Endometrial microvascular endothelial cells (primary cell): ENCODE measurements around a stretch of chr11.

DNA sequence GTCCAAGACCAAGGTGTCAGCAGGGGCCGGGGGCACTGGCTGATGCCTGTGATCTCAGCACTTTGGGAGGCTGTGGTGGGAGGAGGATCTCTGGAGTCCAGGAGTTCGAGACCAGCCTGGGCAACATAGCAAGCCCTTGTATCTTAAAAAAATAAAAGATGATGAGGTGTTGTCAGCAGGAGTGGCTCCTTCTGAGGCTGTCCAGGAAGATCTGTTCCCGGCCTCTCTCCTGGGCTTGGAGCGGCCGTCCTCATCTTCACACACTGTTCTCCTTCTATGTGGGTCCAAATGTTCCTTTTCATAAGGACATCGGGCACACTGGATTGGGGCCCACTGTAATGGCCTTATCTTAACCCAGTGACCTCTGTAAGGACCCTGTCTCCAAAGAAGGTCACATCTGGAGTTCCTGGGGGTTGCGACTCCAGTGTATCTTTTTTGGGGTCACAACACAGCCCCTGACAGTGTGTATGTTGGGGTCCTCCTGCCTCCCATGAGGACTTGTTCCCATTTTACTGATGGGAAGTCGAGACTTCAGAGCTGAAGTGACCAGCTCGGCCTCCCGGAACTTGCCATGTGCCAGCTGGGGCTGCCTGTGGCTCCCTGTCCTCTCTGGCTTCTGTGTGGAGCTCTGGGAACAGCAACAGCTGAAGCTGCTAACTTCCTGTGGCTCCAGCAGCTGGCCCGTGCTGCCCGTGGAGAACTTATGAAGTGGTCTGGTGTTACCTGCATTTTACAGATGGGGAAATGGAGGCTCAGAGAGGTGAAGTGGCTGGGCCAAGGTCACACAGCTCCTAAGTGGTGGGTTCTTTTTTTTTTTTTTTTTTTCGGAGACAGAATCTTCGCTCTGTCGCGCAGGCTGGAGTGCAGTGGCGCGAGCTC is 7.6 kb downstream of the TCIRG1 start:
- RAMPAGE, long total RNA, result no peak

- RAMPAGE, long total RNA, result no peak
These were observed 22.8 kb downstream of the TCIRG1 start for GRCh38 chr11:68061388-68062294.

DNA sequence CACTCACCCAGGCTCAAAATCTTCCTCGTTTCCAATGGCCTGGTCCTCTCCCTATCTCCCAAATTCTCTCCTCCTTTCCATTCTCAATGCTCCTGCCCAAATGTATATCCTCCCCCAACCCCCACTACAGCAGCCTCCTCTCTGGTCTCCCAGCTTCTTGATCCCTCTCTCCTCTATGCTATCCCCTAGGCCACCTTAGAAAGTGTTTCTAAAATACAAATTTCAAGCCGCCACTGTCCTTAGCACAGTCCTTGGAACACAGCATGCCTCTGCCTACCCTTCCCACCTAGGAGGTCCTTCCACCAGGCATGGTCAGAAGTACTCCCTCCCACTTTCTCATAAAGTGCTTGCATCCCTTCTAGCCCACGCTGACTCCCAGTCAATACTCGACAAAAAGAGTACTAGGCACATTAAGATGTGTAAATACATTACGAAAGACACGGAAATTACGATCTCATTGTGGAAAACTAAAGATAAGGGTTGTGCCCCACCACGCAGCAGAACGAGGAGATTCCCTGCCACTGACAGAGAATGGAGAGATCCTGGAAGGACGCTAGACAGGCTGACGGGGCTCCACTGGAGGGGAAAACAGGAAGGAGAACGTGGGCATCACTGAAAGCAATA is 13.6 kb downstream of the CHKA start:
- RAMPAGE, long total RNA, result no peak

DNA sequence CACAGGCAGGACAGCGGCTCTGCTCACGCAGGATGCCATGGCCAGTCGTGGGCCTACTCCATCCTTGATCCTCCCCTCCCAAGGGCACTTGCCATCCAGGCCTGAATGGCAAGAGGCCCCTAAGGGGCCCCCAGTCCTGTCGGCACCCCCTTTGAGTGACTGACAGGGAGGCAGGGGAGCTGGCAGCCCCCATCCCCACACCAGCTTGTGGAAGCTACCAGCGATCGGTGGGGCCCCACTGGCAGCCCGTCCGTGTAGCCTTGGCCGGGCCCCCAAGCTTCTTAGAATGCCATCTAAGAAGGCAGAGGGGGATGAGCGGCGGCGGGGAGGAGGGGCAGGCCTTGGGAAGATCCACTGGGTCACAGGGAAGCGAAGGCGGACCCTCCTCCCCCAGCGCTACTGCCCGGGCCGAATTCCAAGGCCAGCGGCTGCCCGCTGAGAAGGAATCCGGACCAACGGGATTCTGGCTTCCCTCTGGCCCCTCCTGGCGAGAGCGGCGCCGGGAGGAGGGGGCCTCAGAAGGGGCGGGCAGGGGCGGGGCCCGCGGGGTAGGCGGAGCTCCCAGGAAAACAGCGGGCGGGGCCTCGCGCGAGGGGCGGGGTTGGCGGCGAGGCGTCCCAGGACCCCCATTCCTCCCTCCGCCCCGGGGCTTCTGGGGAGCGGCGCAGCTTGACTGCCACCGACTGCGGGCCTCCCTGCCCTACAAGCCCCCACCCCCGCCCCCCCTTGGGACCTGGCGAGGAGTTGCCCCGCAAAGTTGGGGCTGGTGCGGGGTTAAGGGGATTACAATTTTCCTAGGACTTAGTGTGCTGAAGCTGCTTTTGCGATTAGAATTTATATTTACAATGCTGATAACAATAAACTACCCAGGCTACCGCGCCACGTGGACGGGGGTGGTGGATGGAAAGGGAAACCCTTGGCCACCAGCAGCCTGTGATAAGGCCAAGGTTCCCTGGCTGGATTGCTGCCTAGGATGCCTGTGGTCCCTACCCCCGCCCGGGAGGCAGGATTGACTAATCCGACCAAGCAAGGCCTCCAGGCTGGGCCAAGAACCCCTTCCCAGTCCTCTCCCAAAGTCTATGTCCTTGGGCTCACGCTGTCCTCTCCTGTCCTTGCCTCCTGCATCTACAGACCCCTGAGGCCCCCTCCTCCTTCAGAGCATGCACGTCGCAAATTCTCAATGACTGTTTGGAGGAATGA is 7.2 kb upstream of the CHKA start:
- RAMPAGE, long total RNA, result no peak

- RAMPAGE, long total RNA, result no peak
These were observed 24.0 kb upstream of the CHKA start for GRCh38 chr11:68145094-68145645.

DNA sequence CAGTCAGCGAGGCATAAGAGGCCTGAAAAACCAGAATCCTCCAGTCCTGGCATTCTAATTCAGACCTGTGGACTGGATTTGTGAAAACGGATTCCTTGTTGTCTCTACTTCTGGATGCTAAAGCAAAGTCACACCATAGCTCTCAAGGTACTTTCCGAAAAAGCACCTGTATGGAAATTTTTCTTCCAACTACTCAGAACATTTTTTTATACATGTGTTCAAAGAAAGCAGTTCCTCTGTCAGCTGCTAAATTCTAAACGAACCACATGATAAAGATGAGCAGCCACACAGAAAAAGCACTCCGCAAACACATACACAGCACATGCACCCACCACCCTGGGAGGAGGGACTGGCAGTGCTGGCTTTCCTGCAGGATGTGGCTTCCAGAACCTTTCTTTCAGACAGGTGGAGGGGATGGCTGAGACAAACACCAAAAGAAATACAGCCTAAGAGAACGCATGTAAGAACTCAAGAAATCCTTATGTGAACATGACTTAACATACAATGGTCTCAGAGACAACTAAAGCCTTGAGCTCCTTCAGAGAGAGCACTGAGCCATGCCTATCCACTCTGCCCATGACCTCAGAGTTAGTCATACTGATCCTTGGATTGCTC is 43.0 kb upstream of the CHKA start:
- RAMPAGE, long total RNA, result no peak

GRCh38 chr11:68168608-68169216 is 44.4 kb downstream of the KMT5B start:
- RAMPAGE, long total RNA, result no peak

DNA sequence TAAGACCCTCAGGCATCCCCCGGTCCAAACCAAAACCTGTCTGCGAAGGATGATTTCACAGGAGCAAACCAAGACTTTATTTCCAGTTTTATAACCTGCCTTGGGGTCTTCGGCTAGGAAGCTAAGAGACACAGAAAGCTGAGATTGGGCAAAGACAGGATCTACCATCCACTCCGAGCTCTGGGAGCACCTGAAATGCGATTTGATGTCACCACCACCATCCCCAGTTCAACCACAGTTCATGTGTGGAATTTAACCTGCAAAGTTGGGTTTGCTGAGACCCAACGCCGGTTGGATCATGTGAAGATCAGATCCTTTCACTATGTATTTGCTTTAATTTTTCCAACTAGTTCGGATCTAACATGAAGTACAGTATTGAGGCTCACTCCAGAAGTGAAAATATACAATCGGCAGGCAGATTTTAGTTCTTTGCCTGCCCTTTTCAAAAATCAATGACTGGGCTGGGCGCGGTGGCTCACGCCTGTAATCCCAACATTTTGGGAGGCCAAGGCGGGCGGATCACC is 1.3 kb upstream of the C11orf24 start:
- RAMPAGE, long total RNA, result no peak

DNA sequence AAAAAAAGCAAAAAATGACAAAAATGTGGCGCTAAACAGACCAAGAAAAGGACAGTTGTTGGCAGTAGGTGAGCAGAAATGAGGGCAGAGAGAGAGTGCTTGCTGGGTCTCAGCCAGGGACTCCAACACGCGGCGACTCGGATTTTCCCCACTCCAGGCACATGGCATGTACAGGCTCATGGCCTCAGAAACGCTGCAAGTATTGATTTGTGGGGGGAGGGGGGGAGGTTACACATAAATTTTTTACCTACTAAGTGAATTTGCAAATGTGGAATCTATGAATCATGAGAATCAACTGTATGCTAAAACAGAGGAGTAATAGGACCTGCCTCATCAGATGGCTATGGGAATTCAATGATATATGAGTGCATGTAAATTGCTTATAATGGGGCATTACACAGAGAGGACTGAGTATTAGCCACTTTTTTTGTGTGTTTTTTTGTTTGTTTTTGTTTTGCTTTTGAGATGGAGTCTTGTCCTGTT is 4.4 kb upstream of the C11orf24 start:
- RAMPAGE, long total RNA, result no peak

DNA sequence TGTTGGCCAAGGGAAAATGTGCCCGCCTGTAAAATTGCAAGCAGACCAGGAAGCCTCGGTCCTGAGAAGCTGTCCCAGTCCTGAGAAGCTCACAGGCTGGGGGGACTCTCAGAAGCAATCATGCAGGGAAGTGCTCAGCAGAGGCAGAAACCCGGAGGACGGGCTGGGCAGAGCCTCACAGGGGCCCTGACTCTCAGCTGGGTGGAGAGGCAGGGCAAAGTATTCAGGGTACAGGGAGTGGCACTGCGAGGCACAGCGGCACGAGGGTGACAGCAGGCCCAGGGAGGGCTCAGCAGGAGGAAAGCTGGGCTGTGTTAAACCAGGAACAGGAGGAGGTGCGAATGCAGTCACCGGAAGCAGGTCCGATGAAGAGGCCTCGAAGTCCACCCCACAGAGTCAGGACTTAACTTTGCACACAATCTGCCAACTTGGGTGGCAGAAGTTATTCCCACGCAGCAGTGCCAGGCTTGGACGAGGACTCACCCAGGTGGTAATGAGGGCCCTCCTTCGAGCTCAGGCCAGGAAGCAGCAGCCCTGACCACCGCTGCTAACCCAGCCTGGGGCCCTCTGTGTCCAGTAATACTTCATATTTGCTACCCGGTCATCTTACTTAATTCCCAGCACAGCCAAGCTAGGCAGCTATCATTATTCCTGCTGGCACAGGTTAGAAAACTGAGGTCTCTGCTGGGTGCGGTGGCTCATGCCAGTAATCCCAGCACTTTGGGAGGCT is 15.6 kb upstream of the LRP5 start:
- RAMPAGE, long total RNA, result no peak

- RAMPAGE, long total RNA, result no peak
These were observed 4.6 kb downstream of the LRP5 start for GRCh38 chr11:68316840-68317496.

DNA sequence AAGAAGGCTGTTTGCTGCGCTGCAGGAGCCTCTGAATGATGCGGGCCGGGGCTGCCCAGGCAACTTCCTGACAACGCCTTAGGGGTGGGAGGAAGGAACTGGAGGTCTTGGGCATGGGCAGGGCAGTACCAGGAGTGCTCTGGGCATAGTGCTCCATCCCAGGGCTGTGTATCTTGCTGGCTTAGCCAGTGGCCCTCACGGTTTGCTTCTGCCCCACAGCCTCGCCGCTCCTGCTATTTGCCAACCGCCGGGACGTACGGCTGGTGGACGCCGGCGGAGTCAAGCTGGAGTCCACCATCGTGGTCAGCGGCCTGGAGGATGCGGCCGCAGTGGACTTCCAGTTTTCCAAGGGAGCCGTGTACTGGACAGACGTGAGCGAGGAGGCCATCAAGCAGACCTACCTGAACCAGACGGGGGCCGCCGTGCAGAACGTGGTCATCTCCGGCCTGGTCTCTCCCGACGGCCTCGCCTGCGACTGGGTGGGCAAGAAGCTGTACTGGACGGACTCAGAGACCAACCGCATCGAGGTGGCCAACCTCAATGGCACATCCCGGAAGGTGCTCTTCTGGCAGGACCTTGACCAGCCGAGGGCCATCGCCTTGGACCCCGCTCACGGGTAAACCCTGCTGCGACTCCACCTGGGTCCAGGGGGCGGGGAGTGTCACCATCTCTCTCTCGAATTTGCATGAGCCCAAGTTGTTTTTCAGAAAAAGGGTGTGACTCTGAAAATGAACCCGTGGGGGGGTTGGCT is 35.4 kb downstream of the LRP5 start:
- RAMPAGE, long total RNA, result no peak

- RAMPAGE, long total RNA, result no peak
These were observed 59.4 kb downstream of the LRP5 start for GRCh38 chr11:68371284-68372721.

GRCh38 chr11:68374087-68374550 is 61.7 kb downstream of the LRP5 start:
- RAMPAGE, long total RNA, result no peak

DNA sequence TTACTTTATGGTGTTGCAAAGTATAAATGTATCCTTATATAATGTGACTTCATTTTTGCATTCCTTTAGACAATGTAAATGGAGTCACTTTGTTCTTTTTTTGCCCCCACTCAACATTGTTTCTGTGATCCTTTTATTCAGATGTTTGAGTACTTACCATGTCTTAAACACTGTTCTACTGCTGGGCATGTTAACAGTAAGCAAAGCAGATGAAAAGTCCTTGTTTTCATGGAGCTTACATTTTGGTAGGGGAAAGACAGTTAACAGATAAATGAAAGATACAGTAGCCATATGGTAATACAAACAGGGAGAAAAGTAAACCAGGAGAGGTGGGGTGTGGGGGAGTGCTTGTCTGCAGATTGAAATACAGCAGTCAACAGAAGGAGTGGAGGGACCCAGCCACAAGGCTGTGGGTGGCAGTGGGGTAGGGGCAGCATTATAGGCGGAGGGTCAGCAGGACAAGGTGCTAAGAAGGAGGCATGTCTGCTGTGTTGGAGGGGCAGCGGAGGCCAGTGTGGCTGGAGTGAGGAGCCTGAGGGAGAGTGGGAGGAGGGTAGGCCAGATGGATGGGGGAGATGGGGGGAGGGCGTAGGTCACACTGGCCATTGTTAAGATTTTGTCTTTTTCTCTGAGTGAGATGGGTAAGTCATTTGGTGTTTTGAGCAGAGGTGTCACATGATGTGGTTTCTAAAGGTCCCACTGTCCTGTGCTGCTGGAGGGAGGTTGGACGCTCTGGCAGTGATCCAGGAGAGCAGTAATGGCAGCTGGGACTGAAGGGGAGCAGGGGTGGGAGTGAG is 9.5 kb downstream of the PPP6R3 start:
- RAMPAGE, long total RNA, result no peak

DNA sequence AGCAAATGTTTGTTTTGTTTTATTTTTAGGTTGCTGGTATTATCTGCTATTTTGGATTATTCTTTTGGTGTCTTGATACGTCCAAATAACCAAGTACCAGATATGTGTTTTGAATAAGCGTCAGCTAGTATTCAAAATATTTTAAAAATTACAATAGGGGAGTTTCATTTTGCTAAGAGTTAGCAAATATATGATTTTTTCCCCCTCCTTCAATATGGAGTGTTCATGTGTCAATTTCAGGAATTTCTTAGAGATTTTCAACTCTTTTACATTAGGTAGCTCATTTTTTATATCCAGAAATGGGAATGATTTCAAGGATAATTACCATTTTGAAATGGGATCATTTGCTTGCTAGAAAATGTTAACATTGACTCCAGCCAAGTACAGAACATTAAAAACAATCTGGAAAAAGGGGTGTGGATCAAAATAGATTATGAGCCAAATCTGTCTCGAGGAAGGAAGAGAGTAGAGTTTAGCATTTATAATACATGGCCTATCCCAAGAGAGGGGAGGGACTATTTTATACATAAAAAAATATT is 20.1 kb downstream of the PPP6R3 start:
- RAMPAGE, long total RNA, result no peak

GRCh38 chr11:68704814-68705501 is 20.6 kb downstream of the GAL start:
- RAMPAGE, long total RNA, result no peak

DNA sequence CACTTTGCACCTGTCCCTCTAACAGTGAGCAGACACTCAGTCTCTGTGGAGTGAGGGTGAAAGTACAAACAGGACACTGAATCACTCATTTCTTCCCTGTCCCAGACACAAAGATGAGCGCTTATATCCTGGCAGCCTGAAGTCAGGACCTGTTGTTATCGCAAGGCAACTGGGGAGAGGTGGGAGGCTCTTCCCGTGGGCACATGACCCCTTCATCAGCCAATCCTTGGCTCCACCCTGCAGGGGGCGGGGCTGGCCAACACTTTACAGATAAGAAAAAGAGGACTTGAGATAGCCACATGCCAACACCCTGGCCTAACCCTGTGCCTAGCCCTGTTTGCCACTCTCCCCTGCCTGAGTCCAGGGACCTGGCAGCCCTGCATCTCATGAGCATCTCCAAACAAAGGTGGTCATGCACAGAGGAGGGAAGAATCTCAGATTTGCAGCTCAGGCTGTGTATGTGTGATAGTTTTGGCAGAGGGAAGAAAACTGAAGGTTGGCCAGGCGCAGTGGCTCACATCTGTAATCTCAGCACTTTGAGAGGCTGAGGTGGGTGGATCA is 29.6 kb upstream of the TESMIN start:
- RAMPAGE, long total RNA, result no peak

GRCh38 chr11:68796808-68797318 is 44.9 kb downstream of the CPT1A start:
- RAMPAGE, long total RNA, result no peak

GRCh38 chr11:68855091-68856089 is 13.7 kb upstream of the CPT1A start:
- RAMPAGE, long total RNA, result no peak